Hair follicular keratinocyte (primary cell): Measurements from ENCODE around the genes ABCD4, LTBP2 and TGFB3.

GRCh38 chr14:74019687-74020181, 585 bp downstream of the BBOF1 start:
- RAMPAGE, long total RNA = no peak

DNA sequence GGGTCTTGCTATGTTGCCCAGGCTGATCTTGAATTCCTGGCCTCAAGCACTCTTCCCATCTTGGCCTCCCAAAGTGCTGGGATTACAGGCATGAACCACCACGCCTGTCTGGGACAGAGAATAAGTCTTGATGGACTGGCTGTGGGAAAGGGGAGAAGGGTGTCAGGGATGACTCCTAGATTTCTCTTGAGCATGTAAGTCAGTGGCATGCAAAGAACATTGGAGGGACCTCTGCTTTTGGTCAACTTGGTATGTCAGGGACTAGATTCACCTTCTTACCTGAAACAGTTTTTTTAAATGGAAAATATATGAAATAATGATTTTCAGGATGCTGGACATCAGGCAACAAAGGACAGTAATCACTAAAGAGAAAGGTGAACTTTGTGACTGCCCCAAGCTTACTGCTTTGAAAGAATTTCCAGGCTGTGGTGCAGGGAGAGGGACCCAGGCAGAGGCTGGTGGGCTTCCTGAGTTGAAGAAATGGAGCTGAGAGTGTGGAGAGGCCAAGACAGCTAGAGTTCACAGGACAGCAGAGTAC, 43.1 kb downstream of the LIN52 start:
- RAMPAGE, long total RNA = no peak

- RAMPAGE, long total RNA = no peak
Observed at GRCh38 chr14:74302333-74303395, at the start of gene ABCD4. Gene ABCD4, minus strand, starts transcription at chr14:74302934.

GRCh38 chr14:74402726-74403306, 23.2 kb downstream of the SYNDIG1L start:
- RAMPAGE, long total RNA = no peak

GRCh38 chr14:74506970-74507680, 13.6 kb downstream of the ISCA2 start:
- RAMPAGE, long total RNA = no peak

- RAMPAGE, long total RNA = no peak
Observed at GRCh38 chr14:74573436-74574063, 38.5 kb downstream of the LTBP2 start.

GRCh38 chr14:74611667-74612744, at the start of gene LTBP2:
Gene LTBP2, minus strand, starts transcription at chr14:74612237.
- RAMPAGE, long total RNA = no peak

GRCh38 chr14:75204018-75204651, 27.7 kb upstream of the TMED10 start:
- RAMPAGE, long total RNA = no peak

- RAMPAGE, long total RNA = no peak
Observed at GRCh38 chr14:75221786-75222639, 45.6 kb upstream of the TMED10 start.

DNA sequence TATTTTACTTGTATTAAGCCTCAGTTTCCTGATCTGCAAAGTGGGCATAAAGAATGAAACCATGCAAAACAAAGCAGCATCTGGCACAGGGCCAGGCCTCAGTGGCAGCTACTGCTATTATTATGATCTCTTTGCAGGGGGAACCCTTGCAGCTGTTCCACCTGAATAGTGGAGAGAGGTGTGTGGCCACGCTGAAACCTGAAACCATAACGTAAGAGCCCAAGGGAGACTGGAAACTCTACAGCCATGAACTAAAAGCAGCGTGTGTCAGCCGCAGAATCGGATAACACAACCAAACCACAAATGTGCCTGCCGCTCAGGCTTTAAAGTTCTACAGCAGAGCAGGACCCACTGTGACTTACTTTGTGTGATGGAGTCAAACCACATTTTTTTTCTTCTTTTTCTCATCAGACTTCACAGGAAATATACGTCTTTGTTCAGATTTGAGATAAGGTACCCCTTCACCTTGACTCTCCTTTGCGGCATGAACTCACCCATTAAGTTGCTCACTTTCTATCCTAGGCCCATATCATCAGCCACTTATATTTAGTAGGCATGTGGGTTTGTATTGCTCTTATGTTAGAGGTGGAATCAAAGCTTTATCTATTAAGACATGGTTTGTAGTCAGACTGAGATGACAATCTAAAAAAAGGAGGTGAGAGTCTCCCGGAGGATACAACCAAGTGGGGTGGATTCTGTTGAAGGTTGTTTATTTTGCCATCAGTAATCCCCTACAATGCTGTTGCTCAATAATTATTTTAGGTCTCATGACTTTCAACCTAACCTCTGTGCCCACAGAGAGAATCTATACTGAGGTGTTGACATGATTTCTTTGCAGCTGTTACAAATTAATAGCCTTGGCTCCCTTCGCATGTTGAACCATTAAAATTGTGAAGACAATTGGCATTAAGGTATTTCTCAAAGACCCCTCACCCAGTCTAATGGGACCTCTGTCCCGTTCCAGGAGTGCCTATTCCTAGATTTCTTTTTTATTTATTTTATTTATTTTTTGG, 28.9 kb upstream of the FOS start:
- RAMPAGE, long total RNA = no peak

- RAMPAGE, long total RNA = no peak
Observed at GRCh38 chr14:75280373-75280759, 1.7 kb downstream of the FOS start.

GRCh38 chr14:75292350-75292687, 13.7 kb downstream of the FOS start:
- RAMPAGE, long total RNA = no peak

DNA sequence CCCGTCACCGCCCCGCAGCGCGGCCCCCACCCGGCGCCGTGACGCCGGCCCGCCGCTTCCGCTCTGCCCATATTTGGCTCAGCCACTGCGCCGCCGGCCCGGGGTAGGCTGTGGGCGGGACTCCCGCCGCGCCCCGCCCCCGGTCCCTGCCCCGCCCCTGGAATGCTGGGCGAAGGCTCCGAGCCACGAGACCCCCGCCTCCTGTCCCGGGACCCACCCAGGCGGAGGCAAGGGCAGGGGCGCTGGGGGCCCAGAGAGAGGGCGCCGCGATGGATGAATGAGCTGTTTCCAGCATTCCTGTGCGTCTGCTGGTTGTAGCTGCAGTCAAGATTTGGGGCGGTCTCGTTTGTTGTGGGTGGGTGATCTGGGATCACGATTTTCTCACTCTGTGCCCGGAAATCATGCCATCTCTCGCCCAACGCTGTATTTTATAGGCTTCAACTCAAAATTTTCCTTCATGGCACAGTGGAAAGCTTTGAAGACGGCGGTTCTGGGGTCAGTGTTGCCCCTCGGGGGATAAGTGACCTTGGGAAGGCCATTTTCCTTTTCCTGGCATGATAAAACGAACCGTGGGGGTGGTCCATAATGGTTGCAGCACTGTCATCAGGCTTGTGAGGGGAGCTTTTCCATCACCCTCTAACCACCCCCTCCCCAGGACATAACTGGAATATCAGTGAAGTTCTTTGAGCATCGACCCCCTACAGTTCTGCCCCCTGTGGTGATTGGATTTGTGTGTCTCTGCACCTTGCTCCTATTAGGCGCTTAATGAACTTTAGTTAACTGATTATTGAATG, 15.8 kb downstream of the FOS start:
- RAMPAGE, long total RNA = no peak

DNA sequence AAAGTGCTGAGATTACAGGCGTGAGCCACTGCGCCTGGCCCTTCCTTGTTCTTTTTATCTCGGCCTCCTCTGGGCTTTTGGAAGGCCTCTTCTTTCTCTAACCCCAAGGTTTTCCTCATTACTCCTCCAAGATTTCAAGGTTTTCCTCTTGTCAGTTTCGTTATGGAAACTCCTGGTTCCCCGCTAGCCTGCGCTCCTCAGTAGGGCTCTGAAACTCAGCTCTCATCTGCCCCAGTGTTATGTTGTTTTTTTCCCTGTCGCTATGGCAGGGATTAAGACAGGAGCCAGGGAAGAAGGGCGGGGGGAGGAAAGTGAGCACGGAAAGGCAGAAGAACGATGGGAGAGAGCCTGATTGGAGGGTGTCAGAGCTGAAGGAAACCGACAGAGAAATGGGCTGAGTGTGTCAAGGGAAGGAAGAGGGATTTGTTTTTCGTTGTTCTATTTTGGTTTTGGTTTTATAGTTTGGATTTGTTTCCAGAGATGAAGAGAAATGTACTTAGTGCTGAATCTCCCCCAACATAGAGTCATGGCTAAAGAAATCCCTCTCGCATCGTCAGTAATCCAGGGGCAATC, 26.4 kb upstream of the JDP2 start:
- RAMPAGE, long total RNA = no peak

- RAMPAGE, long total RNA = no peak
Observed at GRCh38 chr14:75436985-75437716, 9.3 kb downstream of the JDP2 start.

- RAMPAGE, long total RNA = no peak
Observed at GRCh38 chr14:75515005-75515625, 7.2 kb upstream of the BATF start.

GRCh38 chr14:75521289-75521913, 868 bp upstream of the BATF start:
- RAMPAGE, long total RNA = no peak

DNA sequence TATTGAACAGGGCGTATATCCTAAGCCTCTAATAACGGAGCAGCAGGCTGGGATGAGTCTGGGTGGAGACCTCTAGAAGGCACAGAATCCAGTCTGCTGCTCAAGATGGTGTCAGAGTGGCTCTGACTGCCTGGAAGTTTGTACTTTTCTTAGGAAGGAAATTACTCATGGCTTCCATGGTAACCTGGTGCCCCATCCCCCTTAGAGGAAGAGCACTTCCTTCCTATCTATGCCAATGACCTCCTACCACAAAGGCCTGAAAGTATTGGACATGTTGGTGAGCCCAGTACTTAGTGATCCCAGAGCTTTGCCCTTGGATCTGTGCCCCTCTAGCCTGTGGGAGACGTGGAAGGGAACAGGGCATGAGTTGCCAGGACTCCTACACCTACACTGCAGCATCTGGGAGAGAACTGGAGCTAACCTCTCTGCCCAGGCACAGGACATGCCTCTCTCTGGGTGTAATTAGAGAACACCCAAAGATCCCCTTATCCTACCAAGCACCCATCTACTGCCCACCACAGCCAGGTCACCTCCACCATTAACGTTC, 1.6 kb downstream of the BATF start:
- RAMPAGE, long total RNA = no peak

DNA sequence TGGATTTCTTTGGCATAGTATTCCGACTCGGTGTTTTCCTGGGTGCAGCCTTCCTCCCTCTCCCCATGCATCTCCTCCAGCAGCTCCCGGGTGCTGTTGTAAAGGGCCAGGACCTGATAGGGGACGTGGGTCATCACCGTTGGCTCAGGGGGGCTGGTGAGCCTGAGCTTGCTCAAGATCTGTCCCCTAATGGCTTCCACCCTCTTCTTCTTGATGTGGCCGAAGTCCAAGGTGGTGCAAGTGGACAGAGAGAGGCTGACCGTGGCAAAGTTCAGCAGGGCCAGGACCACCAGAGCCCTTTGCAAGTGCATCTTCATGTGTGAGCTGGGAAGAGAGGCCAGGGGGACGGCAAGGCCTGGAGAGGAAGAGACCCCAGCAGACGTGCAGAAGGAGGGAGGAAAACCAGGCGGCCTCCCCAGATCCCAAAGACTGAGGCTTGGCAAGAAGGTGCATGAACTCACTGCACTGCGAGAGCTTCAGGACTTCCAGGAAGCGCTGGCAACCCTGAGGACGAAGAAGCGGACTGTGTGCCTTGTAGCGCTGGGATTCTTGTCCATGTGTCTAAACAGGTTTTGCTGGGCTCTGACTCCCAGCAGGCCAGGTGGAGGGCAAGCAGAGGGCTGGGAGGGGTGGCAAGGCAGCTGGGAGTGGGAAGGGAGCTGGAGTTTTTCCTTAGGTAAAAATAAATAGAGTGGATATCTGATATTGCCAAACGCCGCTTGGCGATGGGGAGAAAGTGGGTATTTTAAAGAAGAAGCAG, 1.0 kb downstream of the TGFB3 start:
- RAMPAGE, long total RNA = no peak

DNA sequence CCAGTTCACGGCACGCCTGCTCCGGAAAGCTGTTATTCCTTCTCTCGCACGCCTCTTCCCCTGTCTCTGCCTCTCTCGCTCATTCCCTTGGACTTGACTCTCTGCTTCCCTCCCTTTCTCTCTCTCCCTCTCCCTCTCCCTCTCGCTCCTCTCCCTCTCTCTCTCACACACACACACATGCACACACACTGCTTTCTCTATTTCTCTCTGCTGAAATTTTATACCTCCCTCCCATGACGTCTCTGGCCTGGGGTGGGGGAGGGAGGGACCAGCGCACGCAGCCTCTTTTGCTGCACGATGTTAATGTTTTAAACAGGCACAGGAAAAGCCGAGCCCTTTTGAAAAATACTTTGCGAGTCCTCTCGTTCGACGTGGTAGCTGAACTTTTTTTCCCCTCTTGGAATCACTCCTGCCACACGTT, at the start of gene TGFB3:
TSS of gene TGFB3 (minus strand) at position 193 of the 421 bp plus-strand sequence.
- RAMPAGE, long total RNA = no peak